Amniotic epithelial cell (primary cell): Measurements from ENCODE around the gene EPHB4.

DNA sequence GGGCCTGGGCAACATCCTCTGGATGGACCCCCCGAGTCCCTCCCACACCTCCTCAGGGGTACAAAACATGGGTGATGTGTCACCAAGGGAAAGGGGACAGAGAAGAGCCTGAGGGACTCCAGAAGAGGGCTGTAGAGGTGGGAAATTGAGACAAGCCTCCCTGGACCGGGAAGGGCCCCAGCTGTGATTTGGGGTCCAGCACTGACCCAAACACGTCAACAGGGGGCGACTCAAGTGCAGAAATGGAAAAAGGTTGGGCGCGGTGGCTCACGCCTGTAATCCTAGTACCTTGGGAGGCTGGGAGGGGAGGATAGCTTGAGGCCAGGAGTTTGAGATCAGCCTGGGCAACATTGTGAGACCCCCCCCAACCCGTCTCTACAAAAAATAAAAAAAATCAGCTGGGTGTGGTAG lies 26.1 kb downstream of the EPHB4 start:
- RRBS = no CpG with 5 or more reads among the region's 8 CpGs

GRCh38 chr7:100802582-100802960 lies 24.8 kb downstream of the EPHB4 start:
- RRBS = no CpG with 5 or more reads among the region's 10 CpGs

- RRBS = 97% methylated on average over 3 of the region's 29 CpGs
Observed at GRCh38 chr7:100819399-100820143, 7.8 kb downstream of the EPHB4 start.

- RRBS = 7% methylated on average over 3 of the region's 21 CpGs
Observed at GRCh38 chr7:100824883-100825610, 2.3 kb downstream of the EPHB4 start.

DNA sequence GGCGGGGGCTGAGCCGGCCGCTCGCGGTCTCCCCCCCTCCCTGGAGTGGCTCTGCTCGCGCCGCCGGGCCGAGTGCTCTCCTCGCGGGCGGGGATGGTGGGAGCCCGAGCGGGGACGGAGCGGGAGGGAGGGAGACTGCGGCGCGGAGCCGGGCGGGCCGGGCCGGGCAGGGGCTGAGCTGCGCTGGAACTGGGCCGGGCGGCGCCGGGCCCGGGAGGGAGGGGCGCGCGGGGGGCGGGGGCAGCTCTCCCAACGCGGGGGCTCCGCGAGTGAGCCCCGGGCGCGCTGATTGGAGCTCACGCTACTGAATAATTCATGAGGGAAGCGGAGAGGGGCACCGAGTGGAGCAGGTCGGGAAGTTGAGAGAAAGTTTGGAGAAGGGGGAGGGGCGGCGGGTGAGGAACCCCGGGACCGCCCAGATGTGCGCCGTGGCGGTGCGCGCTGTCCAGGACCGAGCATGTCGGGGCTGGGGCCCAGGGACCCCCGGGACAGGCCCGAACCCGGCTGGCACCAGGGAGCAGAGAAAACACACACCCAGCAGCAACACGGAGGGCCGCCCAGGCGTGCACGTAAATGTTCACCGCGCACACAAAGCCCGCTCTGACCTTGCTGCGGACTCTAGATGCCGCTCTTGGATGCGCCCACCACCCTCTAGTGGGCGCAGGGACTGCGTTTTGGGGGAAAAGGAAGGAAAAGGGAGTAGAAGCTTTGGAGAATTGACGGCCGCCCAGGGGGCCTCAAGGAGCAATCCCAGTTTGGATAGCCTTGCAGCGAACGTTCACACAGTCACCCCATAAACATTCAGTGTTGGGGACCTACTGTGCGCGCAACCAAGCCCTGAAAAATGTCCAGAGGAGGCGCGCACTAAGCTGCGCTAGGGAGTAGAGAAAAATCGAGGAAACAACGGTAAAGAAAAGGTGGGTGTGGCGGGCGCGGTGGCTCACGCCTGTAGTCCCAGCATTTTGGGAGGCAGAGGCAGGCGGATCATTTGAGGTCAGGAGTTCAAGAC lies at the start of gene EPHB4:
Gene EPHB4, minus strand, starts transcription at position 191 of the 1,009 bp plus-strand sequence.
- RRBS = 2% methylated on average over 38 of the region's 87 CpGs

- RRBS = 52% methylated on average over 21 of the region's 50 CpGs
Observed at GRCh38 chr7:100865902-100866766, 1.1 kb upstream of the TRIP6 start.

- RRBS = 67% methylated on average over 1 of the region's 36 CpGs
Observed at GRCh38 chr7:100885518-100886595, 3.7 kb downstream of the UFSP1 start.

- RRBS = no CpG with 5 or more reads among the region's 10 CpGs
Observed at GRCh38 chr7:101090884-101091508, 5.7 kb downstream of the TRIM56 start.

DNA sequence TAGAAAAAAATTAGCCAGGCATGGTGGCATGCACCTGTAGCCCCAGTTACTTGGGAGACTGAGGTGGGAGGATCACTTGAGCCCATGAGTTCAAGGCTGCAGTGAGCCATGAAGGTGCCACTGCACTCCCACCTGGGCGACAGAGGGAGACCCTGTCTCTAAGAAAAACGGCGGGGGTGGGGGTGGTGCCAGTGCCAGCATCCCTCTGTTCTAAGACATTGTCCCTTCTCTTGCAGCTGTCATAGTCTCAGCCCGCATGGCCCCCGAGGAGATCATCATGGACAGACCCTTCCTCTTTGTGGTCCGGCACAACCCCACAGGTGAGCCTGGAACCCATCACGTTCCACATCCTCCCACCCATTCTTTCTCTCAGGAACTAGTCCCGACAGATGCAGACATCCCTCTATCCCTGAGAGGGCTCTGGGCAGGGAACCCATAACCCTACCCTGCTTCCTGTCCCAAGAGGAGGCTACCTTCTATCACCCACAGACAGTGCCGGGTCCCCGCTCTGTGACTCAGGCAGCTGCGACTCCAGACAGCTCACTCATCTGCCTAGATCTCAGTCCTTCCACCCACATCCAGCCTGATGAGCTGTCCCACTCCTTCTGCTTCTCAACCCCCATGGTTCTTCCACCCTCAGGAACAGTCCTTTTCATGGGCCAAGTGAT lies 10.0 kb downstream of the SERPINE1 start:
- RRBS = no CpG with 5 or more reads among the region's 11 CpGs

DNA sequence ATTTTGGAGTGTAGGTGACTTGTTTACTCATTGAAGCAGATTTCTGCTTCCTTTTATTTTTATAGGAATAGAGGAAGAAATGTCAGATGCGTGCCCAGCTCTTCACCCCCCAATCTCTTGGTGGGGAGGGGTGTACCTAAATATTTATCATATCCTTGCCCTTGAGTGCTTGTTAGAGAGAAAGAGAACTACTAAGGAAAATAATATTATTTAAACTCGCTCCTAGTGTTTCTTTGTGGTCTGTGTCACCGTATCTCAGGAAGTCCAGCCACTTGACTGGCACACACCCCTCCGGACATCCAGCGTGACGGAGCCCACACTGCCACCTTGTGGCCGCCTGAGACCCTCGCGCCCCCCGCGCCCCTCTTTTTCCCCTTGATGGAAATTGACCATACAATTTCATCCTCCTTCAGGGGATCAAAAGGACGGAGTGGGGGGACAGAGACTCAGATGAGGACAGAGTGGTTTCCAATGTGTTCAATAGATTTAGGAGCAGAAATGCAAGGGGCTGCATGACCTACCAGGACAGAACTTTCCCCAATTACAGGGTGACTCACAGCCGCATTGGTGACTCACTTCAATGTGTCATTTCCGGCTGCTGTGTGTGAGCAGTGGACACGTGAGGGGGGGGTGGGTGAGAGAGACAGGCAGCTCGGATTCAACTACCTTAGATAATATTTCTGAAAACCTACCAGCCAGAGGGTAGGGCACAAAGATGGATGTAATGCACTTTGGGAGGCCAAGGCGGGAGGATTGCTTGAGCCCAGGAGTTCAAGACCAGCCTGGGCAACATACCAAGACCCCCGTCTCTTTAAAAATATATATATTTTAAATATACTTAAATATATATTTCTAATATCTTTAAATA lies 11.4 kb downstream of the SERPINE1 start:
- RRBS = no CpG with 5 or more reads among the region's 18 CpGs

- RRBS = no CpG with 5 or more reads among the region's 24 CpGs
Observed at GRCh38 chr7:101154860-101155459, 684 bp downstream of the AP1S1 start.

GRCh38 chr7:101161027-101161349 lies 4.4 kb downstream of the VGF start:
- RRBS = no CpG with 5 or more reads among the region's 1 CpG

DNA sequence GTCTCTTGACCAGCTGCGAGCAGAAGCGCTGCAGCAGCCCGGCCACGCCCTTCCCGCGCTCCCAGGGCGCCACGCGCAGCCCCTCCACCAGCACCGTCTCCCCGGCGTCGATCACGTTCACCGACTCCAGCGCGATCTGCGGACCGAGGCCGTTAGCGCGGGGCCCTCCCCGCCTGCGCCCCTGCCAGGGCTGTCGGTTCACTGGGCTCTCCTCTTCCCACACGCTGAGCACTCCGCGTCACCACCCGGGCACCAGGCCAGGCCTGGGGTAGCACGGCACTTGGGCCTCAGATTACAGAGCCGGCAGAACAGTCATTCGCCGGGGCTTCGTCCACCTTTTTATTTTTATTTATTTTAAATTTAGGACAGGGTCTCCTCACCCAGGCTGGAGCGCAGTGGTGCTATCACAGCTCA lies 6.7 kb downstream of the NAT16 start:
- RRBS = 2% methylated on average over 14 of the region's 35 CpGs

DNA sequence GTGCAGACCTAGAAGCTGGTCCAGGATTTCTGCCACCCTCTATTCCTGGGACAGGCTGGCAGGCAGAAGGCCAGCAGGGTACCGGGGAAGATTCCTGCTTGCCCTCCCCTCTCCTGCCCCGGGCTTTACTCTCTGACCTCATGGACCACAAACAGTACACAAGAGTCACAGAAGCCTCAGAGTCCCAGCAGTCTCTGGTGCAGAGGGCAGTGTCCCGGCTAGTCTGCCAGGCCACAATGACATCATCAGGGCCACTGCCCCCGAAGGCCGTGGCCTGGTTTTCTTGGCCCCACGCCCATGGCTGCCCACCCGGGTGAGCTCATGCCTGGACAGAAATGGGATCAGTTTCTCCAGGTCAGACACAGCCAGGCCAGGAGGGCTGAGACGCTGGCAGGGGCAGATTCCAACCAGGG lies 91.9 kb downstream of the MYL10 start:
- RRBS = 21% methylated on average over 4 of the region's 8 CpGs

DNA sequence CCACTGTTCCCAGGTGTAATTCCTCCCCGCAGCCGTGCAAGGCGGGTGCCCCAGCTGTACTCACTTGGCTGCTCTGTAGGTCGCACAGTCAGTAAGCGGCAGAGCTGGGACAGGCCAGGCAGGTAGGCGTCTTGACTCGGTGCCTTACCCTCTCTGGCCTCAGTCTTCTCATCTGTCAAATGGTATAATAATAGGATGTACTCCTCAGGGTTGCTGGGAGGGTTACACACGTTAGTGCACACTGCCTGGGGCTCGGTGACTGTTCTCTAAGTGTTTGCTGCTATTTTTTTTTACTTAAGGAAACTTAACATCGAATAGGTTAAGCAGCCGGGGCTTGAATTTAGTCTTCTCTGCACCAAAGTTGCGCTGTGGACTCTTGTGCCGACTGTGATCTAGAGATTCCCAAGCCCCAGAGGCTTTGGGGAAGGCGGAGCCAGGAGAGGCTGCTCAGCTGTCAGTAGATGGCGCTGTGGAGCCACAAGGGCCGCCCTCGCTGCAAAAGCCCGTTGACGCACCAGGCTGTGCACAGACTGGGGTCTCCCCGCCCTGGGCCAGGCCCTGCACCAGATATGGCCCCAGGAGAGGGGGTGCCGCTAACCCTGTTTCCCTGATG lies 26.9 kb downstream of the MYL10 start:
- RRBS = no CpG with 5 or more reads among the region's 21 CpGs

GRCh38 chr7:101729196-101729886 lies 88.1 kb upstream of the CUX1 start:
- RRBS = no CpG with 5 or more reads among the region's 17 CpGs

- RRBS = no CpG with 5 or more reads among the region's 6 CpGs
Observed at GRCh38 chr7:101769296-101769683, 48.1 kb upstream of the CUX1 start.

- RRBS = 1% methylated on average over 11 of the region's 40 CpGs
Observed at GRCh38 chr7:101814505-101815246, 2.8 kb upstream of the CUX1 start.

GRCh38 chr7:101816550-101816836 lies 933 bp upstream of the CUX1 start:
- RRBS = 3% methylated on average over 22 of the region's 47 CpGs

GRCh38 chr7:101857561-101857680 lies 40.0 kb downstream of the CUX1 start:
- RRBS = no CpG with 5 or more reads among the region's 3 CpGs